HTR-8/SVneo (cell line): ENCODE results near the genes TRUB1 and C10orf82.

DNA sequence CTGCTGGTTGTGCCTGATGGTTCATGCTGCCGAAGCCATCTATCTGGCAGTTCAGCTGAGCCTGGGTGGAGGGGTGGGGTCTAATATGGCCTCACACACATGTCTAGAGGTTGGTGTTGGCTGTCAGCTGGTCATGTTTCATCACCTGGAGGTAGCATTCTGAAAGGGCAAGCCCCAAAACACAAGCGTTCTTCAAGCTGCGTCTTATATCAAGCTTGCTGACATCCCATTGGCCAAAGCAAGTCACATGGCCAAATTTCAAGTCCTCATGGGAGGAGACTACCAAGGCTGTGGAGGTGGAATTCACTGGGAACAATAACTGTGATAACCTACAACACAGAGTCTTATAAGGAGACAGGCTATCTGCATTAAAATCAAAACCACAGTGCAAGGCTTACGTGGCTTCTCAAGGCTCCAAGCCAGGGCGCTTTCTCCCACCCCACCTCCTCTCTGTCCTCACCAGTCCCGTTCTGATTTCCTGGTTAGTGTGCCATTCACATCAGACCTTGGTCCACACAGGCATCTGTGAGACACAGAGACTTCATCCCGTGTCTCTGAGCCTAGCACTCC is 39.3 kb downstream of the ADRB1 start:
- RRBS: no CpG with 5 or more reads among the region's 7 CpGs

DNA sequence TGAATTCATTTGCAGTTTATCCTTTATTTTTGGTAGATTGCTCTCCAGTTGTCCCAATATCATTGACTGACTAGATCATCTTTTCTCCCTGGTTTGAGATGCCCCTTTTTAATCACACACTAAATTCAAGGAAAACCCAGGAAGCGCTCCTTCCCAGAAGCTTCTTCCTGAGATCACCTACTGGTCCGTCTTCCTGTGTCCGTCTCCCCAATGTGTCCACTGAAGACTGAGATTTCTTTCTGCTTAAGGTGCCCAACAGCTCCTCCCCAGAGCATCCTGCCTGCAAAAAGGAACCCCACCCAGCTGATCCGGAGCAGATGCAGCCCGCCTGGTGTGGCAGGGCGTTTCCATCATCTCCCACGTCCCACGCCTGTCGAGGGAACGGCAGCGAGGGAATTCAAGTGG is 20.6 kb downstream of the VWA2 start:
- RRBS: no CpG with 5 or more reads among the region's 11 CpGs

DNA sequence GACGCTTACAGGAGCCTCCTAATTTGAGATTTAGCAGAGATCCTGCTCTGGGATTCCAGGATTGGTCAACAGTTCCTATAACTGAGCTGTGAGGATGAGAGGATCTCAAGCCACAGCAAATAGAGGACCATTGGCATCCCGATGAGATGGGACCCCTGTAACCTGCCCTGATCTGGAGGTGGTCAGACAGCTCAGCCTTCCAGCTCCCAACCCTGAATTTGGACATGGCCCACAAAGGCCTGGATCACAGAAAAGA is 32.9 kb downstream of the VWA2 start:
- RRBS: no CpG with 5 or more reads among the region's 2 CpGs

DNA sequence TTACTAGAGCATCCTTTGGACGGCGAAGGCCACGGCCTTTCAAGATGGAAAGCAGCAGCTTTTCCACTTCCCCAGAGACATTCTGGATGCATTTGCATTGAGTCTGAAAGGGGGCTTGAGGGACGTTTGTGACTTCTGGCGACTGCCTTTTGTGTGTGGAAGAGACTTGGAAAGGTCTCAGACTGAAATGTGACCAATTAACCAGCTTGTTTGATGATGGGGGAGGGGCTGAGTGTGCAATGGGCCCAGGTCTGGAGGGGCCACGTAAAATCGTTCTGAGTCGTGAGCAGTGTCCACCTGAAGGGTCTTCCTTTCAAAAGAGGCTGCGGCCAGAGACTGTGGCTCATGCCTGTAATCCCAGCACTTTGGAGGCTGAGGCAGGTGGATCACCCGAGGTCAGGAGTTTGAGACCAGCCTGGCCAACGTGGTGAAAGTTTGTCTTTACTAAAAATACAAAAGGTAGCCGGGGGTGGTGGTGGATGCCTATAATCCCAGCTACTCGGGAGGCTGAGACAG is 52.7 kb downstream of the VWA2 start:
- RRBS: no CpG with 5 or more reads among the region's 13 CpGs

- RRBS: no CpG with 5 or more reads among the region's 4 CpGs
Measured at GRCh38 chr10:114413451-114413984, 9.2 kb upstream of the AFAP1L2 start.

GRCh38 chr10:114532230-114532709 is 125.8 kb downstream of the ABLIM1 start:
- RRBS: no CpG with 5 or more reads among the region's 6 CpGs

DNA sequence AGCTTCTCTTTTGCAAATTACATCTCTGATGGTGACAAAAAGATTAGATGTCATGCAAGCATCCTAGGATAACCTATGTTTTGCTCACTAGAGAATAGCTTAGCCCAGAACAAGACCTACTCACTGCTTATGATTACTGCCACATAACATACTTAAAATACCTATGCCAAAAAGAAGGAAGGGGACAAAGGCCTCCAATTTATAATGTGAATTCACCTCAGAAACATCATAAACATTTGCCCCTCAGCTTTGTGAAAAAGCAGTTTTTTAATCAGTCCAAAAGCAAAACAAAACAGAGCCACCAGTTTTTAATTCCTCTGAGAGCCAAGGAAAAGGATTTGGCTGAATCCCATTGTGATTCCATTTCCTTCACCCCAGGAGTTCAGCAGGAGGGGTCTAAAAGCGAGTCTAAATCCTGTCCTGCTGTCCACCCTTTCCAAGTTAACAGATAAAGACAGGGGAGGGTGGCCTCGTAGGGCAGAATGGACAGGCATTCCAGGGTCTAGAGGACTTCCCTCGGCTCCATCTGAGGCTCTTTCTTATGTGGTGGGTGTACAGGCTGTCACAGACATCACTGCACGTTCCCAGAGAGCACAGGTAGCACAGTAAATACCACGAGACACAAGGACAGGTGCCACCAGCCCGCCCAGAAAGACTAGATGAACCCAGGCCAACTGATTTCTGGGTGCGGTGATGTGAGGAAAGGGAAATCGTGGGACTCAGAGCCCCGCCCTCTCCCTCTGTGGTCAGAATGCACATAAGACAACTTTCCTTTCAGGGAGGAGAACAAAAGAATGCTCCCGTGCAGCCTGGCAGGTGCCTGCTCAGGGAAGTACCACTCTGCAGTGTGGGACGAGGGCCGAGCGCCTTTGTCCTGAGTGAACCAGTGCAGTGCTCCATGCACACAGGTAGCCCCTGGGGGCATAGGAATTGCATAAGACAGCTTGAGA is 119.9 kb downstream of the ABLIM1 start:
- RRBS: no CpG with 5 or more reads among the region's 13 CpGs

GRCh38 chr10:114544306-114544743 is 113.8 kb downstream of the ABLIM1 start:
- RRBS: no CpG with 5 or more reads among the region's 5 CpGs

- RRBS: no CpG with 5 or more reads among the region's 4 CpGs
Measured at GRCh38 chr10:114825406-114825983, 3.9 kb downstream of the FHIP2A start.

DNA sequence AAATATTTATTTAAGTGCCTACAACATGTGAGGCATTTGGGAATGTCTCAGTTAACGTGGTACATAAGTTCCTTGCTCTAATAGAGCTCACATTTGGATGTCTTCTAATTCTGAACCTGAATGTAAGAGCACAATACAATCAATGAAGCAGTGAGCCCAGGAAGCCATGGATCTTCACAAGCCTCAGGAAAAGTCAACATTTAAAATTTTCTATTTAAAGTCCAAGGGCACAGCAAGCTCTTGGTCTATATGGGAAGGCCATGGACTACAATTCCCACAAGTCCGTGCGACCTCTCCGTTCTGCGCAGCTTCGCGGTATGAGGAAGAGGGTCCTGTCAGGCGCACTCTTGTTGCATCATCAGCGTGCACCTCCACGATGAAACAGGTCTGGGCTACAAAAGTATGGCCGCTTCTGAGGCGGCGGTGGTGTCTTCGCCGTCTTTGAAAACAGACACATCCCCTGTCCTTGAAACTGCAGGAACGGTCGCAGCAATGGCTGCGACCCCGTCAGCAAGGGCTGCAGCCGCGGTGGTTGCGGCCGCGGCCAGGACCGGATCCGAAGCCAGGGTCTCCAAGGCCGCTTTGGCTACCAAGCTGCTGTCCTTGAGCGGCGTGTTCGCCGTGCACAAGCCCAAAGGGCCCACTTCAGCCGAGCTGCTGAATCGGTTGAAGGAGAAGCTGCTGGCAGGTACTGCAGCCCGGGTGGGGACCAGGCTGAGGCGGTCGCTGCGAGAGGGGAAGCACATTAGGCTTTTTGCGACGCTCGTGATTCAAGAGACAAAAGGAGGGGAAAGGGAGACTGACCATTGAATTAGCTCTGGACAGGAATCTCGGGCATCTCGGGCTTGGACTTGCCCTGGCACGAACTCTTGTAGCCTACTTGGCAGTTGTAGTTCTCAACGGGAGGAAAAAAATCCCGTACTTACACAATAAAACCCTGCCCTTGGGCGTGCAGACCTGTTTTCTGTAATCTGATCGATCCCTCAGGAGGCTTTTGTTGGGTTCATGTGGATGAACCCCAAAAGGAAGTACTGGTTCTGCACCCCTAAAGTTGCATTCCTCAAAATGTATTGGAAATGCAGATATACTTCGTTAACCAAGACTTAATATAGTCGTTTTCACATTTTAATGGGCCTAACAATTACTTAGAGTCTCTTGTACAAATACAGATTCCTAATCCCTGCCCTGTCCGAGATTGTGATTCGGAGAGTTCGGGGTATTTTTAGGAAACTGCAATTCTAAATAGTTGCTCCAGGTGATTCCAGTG is at the start of gene TRUB1:
Gene TRUB1, plus strand, starts transcription at position 344 of the 1,267 bp plus-strand sequence.
- RRBS: no CpG with 5 or more reads among the region's 52 CpGs

- RRBS: no CpG with 5 or more reads among the region's 5 CpGs
Measured at GRCh38 chr10:116548097-116548639, 2.4 kb downstream of the PNLIP start.

GRCh38 chr10:116669783-116670721 is at the start of gene C10orf82:
C10orf82 (minus strand) TSS chr10:116669966.
- RRBS: 38% methylated on average over 3 of the region's 43 CpGs

DNA sequence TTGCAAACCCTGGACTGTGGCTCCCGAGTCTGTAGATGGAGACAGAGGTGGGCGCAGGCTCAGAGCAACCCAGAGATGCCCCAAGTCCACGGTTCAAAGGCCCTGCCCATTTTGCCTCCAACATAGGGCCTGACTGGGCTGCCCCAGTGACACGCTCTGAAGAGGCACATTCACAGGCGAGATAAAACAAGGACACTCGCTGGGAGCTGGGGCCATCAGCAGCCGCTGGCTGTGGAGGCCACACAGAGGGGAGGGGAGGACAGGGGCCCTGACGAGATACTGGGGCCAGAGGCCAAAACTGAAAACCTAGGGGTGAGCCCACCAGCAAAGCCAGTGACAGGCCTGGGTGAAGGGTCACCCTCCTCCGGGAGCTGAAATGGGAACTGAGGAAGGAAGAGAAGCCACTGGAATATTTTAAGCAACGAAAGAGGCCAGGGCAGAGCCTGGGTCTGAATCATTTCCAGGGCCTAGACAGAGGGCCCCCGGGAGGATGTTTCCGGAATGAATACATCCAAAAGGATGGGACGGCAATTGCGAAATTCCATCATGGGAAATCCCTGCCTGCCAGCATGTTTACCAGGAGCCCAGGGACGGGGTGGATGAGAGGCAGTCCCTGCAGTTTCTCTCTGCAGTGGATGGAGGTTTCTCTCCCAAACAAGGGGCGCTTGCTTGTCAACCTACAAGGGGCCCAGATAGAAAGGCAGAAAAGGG is 28.9 kb upstream of the HSPA12A start:
- RRBS: 25% methylated on average over 2 of the region's 16 CpGs

- RRBS: no CpG with 5 or more reads among the region's 8 CpGs
Measured at GRCh38 chr10:116850067-116850422, 746 bp downstream of the ENO4 start.

DNA sequence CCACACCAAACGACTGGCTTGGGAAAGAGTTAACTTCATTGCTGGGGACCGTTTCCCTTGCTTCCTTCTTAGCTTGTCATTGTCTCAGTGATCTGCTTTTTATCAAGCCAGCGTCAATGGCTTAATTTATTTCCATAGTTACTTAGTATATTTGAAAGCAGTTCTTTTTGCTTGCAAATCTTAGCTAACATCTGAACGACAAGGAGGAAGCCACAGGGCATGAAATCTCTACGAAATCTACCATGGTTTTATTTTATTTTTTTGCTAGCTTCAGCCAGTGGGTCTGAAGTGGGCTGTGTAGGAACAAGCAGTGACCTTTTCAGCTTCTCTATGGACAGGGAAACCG is 7.9 kb downstream of the SLC18A2 start:
- RRBS: no CpG with 5 or more reads among the region's 6 CpGs

DNA sequence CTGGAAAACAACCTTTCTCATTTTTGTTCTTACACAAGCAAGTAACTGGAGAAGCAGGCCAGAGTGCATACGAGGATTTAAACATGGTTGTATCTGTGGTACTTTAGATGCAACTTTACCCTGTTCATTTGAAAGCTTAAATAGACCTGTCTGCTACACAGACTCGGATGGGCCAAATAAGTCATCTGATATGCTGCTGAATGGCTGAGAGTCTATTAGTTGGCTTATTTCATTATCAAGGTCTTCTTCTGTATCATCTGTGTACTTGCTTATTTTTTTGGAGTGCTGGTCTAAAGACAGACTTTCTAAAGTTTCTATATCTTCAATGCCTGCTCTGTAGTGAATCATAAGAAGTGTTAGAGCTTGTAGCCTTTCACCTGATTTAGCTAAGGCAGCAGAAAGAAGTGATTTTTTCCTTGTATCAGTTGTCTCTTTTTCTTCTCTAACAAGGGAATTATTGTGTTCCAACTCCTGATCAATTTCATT is 42.2 kb downstream of the SLC18A2 start:
- RRBS: no CpG with 5 or more reads among the region's 2 CpGs

- RRBS: no CpG with 5 or more reads among the region's 3 CpGs
Measured at GRCh38 chr10:117361235-117361950, 13.8 kb downstream of the PDZD8 start.

GRCh38 chr10:117541652-117542013 is 913 bp upstream of the EMX2 start:
- RRBS: 62% methylated on average over 3 of the region's 22 CpGs

- RRBS: no CpG with 5 or more reads among the region's 34 CpGs
Measured at GRCh38 chr10:117547734-117548775, 5.5 kb downstream of the EMX2 start.

DNA sequence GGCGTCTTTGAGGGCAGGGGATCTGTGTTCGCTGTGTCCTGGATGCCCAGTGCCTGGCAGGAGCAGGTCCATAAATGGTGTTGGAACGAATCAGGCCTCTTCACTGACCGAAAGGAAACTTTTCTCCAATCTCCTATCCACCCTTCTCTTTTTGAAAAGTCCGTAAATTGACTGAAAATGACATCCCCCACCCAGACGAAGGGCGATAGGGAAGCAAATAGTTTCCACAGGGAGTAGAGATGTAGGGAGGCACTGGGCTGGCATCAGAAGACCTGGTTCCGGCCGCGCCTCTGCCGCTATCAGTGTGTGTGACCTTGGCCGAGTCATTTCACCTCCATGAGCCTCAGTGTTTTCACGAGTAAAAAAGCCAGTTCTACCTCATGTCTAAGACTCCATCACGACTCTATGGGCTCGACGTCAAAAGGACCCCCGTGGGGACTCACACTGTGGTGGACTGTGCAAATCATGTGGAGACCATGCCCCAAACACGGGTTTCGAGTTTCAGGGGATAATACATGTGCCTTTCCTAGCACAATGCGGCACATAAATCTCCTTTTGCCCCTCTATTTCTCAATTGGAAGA is 526 bp upstream of the RAB11FIP2 start:
- RRBS: no CpG with 5 or more reads among the region's 20 CpGs